ENCODE results near the genes ZC3H18, CYBA and CDH15.

DNA sequence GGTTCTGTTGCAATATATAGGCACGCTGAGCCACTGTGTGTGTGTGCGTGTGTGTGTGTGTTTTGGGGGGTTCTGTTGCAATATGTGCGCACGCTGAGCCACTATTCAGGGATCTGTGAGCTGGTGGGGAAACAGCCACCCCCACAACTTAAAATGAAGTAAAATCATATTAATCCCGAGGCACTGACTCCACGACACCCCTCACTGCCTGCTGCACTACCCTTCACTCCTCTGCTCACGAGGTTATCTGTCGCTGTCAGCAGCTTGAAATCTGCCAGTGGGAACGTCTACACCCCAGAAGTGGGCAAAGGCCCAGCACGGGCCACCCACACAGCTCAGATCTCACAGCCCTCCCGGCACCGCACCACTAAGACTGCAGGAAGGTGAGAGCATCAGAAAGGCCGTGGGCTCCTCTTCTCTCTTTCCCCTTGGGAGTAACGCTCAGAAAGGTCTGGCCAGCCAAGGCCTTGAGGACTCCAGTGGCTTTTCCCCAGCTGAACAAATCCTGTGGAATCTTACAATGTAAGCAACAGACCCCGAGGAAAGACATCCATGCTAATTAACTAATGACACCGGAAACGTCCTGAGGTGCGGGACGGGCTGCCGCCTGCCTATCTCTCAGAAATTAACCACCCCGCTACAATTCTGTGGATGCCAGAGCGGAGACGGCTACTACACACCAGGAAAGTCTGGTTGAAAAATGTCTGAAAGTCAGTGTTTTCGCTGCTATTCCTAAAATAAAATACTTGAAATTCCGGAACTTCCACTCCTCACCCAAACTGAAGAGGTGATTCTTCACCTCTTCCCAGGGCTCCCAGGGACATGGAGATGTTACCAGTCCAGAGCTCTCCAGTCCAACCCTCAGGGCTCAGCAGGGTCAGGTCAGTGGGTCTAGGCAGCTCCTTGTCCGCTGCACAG, 16.4 kb downstream of the SLC7A5 start:
- PRO-cap = no peak
- RAMPAGE, long total RNA, 4 experiments = no peak in any of the 4 experiments

- PRO-cap = bidirectional peak, plus-strand start at chr16:87853850, minus-strand start at chr16:87853707; unidirectional peak, minus-strand start at chr16:87853913
- RAMPAGE, long total RNA, 4 experiments = no peak in any of the 4 experiments
Observed at GRCh38 chr16:87853610-87854006, 15.7 kb downstream of the SLC7A5 start.

DNA sequence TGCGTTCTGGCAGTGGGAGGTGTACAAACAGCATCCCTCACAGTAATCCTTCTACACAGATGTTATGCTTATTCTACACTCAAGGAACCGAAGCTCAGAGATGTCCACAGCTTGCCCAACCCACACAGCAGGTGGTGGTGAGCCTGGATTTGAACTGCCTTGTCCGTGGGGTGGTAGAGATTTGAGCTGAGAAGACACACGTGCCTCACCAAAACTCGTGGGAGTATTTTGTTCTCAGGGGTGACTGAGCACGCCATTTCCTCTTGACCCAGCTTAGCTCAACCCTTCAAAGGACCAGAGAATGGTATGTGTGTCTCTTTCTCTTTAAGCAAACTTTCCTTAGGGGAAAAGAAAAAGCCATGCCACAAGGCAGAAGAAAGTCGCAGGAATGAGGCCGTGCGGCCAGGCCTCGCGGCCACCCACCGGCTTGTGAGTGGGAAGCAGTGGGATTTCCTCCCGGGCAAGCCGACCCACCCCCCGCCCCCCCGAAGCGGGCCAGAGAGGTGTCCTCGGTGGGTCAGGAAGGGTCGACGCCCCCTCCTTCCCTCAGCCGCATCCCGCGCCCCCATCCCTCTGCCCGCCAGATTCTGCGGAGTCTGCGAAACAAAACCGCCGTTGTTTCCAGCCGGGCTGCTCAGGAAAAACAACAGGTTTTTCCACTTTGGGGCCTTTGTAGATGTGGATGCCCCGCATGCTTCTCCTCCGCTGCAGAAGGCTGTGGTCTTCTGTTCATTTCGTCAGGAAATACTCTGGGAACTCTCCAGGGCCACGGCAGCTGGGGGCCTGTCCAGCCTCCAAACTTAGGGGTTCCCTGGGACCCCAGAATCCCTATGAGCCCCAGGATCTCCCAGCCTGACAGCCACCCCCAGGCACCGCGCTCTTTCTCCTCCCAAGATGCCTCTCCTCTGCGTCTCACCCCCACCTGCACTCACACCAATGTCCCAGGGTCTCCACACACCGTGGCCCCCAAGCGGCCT, 123.7 kb upstream of the ZNF469 start:
- PRO-cap = no peak
- RAMPAGE, long total RNA, 4 experiments = no peak in any of the 4 experiments

- PRO-cap = no peak
- RAMPAGE, long total RNA, 4 experiments = no peak in any of the 4 experiments
Observed at GRCh38 chr16:88315578-88316328, 67.0 kb upstream of the ZNF469 start.

DNA sequence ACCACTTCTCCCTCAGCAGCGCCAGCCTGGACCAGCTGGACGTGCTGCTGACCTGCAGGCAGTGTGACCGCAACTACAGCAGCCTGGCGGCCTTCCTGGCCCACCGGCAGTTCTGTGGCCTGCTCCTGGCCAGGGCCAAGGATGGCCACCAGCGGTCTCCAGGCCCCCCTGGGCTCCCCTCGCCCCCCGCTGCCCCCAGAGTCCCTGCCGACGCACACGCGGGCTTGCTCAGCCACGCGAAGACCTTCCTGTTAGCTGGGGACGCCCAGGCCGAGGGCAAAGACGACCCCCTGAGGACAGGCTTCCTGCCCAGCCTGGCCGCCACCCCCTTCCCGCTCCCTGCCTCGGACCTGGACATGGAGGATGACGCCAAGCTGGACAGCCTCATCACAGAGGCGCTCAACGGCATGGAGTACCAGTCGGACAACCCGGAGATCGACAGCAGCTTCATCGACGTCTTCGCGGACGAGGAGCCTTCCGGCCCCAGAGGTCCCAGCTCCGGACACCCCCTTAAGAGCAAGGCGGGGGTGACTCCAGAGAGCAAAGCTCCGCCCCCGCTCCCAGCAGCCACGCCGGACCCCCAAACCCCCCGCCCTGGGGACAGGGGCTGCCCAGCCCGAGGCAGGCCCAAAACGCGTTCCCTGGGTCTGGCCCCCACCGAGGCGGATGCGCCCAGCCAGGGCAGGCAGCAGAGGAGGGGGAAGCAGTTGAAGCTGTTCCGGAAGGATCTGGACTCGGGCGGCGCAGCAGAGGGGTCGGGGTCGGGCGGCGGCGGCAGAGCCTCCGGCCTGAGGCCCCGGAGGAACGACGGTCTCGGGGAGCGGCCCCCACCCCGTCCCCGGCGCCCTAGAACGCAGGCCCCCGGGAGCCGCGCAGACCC, 23.2 kb upstream of the ZFPM1 start:
- PRO-cap = no peak
- RAMPAGE, long total RNA, 4 experiments = no peak in any of the 4 experiments

DNA sequence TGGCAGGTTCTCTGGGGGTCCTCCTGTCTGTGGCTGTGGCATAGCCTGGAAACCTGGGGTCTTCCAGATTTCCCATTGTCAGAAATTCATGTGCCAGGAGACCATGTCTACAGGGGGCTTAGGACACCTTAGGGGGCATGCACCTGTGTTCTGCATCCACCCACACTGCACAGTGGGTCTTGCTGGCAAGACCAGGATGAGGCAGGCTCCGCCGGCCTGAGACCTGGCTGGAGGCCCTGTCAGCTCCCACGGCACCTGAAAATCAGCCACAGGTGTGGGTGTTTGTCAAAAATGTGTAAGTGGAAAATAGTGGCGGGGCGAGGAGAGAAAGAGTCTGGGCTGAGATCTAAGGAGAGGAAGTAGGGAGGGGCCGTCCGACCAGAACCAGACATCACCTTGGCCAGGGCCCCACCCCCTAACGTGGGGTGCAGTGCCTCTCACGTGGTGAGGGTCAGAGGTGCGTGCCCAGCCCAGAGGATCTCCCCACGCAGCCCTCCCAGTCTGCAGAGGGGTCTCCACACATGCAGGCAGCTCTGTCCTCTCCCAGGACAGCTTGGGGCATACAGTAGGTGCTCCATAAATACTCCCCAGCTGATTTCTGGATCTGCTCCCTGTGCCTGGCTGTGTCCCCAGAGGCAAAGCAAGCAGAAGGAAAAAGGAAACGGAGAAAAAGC, 16.5 kb downstream of the ZFPM1 start:
- PRO-cap = no peak
- RAMPAGE, long total RNA, 4 experiments = no peak in any of the 4 experiments

GRCh38 chr16:88474903-88475692, 22.0 kb downstream of the ZFPM1 start:
- PRO-cap = no peak
- RAMPAGE, long total RNA, 4 experiments = no peak in any of the 4 experiments

DNA sequence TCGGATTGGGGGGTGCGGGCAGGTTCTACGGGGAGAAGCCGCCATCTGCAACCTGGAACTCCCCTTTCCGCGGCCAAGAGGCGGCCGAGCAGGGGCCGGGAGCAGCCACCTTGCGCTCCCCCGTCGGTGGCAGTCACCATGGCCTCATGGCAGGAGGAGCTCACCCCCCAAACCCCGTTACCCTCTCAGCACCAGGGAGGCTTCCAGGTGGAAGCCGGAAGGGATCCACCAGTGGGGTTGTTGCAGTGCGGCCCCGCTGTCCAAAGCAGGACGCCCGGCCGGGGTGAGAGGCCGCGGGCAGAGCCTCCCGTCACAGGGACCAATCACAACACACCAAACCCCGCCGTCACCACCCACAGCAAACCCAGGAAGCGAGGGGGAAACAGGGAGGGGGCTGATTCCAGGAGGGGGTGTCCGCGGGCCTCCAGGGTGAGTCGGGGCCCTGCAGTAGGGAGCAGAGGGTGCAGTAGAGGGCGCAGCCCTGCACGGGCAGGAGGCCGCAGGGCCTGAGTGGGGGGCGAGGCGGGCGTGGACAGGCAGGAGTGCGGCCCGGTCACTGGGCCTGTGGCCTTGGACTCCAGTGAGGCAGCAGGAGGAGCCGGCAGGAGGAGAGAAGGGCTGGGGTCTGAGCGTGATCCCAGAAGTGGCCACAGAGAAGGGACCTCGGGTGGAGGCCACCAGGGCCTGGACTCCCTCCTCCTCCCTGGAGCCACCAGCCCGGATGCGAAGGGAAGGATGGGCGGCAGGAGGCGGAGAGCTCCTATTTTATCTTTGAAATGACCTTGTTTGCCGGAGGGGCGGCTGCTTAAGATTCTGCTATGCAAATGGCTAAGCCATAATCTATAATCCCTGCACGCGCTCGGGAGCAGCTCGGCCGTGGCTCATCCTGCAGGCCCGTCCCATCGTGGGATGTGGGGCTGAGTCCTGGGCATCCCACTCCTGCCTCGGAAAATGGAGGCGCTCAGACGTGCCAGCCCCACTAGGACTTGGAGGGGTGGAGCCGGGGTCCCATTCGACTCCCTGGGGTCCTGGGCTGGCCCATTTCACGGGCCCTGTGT, 41.4 kb downstream of the ZFPM1 start:
- PRO-cap = no peak
- RAMPAGE, long total RNA, 4 experiments = no peak in any of the 4 experiments

GRCh38 chr16:88534734-88535999, 35.0 kb upstream of the ZC3H18 start:
- PRO-cap = no peak
- RAMPAGE, long total RNA, 4 experiments = no peak in any of the 4 experiments

DNA sequence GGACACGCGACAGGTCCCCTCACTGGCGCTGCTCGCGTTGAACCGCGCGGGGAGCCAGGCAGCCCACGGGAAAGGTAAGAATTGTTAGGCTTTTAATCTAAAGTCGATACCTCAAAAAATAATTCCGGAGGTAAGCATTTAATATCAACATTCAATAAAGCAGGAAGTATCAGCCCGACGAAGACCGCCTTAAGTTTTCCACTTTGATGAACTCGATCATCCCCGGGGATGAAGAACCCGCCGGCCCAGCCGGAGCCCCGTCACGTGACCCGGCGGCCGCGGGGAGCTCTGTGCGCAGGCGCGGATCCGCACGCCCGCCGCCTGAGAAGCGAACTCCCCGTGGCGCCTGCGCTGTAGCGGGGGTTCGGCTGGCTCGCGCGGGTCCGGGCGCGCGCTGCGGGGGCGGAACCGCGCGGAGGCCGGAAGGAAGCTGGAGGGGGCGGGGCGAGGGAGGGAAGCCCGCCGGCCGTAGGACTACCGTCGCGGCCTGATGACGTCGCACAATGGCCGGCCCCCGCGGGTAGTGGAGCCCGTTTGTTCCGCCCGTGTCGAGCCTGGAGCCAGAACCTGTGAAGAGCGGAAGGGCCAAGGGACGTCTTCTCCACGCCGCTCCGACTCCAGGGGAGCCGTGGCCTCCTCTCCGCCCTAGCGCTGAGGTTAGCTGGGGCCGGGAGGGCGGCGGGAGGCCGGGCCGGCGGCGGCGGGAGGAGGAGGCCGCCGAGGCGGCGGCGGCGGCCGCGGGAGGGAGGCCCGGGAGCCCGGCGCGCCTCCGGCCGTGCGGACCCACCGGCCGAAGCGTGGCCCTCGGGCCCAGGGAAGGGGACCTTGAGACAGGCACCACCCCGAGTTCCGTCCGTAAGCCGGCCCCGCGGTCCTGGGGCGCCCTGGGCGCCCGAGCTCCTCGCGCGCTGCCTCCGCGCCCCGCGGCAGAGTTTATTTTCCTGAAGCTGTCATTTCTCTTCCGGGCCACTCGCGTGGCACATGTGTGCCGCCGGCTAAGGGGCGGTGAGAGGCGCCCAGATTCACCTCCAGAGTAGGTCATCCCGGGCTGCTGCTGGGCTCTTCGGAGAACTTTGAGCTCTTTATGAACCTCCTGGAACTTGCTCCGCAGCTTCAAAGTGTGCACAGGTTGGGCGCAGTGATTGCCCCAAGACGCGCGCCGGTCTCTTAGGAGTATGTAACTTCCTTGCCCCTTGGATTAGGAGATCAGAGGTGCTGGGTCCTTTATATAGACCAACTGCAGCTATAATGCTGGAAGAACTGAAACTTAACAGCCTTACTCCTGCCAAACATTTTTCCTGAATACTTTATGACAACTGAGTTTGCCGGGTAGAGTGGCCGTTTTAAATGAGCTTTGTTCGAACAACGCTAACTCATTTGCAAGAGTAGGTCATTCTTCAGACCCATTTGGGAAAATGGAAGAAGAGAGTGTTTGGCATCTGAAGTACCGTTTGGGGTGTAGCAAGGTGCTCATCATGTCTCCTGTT, at the start of gene ZC3H18:
Gene ZC3H18, plus strand, starts transcription at position 493 of the 1,487 bp plus-strand sequence.
- PRO-cap = bidirectional peak, plus-strand start at position 503 of the sequence, minus-strand start at position 330 of the sequence
- RAMPAGE, long total RNA, 4 experiments = start-site peak on the plus strand in 4 of 4 experiments, centred at positions 506 to 542 of the sequence, 17 to 185 reads per replicate

- PRO-cap = no peak
- RAMPAGE, long total RNA, 4 experiments = start-site peak on the minus strand in 4 of 4 experiments, at chr16:88651031-88651091 at its widest, 76 to 429 reads per replicate
Observed at GRCh38 chr16:88650771-88651942, at the start of gene CYBA. TSS of gene CYBA (minus strand) at chr16:88651053.

- PRO-cap = no peak
- RAMPAGE, long total RNA, 4 experiments = no peak in any of the 4 experiments
Observed at GRCh38 chr16:88658589-88659368, 4.1 kb downstream of the MVD start.

- PRO-cap = no peak
- RAMPAGE, long total RNA, 4 experiments = no peak in any of the 4 experiments
Observed at GRCh38 chr16:88659901-88660384, 2.9 kb downstream of the MVD start.

DNA sequence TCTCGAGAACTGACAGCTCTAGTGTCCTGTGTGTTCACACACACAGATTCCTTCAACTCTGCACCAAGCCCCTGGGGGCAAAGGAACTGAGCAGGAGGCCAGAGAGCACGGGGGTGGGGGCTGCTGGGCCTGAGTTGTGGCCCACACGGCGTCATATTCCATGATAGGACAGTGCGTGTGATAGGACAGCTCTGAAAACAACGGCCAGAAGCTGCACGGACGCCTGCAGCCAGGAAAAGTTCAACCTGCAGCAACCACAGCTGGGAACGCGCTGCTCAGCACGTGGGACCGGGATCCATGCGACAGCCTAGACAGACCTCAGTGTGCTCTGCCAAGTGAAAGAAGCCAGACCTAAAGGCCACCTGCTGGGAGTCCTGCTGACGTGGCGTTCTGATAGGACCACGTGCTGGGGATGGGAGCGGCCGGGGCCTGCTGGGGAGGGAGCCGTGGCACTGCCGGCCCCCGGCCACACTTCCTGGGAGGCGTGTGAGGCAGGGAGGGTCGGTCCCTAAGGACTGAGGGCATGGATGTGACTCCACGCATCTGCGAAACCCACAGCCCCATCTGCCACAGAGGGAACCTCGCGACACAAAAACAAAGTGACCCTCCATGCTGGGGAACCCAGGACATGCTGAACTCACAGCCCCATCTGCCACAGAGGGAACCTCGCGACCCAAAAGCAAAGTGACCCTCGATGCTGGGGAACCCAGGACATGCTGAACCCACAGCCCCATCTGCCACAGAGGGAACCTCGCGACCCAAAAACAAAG, 21.7 kb downstream of the CTU2 start:
- PRO-cap = no peak
- RAMPAGE, long total RNA, 4 experiments = no peak in any of the 4 experiments

DNA sequence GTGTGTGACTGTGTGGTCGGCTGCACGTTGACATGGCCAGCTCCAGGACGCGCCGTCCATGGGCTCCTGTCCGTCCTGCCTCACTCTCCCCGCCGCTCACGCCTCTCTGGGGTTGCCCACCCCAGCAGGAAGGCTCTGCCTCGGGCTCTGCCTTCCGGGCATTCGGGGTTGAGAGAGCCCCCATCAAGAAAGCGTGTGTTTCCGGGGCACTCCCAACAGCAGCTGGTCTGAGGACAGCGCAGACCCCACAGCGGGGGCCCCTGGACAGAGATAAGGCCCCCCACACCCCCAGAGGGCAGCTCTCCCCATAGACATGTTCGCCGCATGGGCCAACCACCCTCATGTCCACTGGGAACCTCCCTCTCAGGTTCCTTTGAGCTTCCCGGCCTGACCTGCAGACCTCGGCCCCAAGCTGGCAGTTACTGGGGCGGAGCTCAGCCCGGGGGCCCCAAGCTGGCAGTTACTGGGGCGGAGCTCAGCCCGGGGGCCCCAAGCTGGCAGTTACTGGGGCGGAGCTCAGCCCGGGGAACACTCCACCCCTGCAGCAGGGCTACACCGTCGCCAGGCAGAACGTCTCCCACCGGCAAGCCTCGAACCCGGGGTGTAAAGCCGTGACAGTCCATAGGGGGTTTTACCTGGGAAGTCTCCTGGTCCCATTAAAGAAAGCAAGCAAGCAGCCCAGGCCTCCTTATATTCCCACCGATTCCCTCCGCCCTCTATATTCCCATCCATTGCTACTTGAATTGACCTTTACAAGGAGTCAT, 8.5 kb upstream of the PIEZO1 start:
- PRO-cap = no peak
- RAMPAGE, long total RNA, 4 experiments = no peak in any of the 4 experiments

DNA sequence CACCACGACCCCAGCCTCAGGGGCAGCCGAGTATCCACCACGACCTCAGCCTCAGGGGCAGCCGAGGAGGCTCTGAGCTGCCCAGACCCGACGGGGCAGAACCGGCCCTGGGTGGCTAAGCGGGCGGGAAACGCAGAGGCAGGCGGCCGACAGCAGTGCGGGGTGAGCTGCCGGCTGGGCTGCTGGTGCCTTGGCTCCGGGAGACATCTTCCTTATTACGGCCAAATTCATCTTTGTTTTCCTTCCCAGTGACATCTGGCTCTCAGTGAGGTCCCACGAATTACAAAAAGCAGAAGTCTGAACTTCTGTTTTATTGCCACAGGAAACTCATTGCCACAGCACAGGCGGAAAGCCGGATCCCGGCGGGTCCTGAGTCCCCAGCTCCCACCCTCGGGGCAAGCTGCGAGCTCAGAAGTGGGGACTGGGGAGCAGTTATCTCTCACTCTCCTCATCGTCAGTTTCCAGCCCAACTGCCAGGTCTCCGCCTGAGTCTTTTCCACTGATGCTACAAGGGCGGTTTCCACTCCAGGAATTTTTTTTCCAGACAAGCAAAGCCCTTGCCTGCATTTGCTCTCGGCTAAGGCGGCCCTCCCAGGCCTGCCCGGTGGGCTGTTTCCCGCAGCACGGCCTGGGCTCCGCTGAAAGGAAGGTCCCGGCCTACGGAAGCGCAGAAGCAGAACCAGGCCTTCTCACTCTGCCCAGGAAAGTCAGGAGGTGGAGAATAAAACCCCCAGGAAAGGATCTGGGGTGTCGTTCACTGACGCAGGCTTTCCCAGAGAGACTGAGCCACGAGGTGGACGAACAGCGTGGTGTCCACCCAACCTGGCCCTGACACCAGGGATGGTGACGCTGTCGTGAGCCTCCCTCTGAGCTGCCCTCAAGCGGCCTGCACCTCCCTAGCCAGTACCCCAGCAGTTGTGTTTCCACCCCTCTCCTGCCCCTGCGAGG, 40.3 kb downstream of the CBFA2T3 start:
- PRO-cap = no peak
- RAMPAGE, long total RNA, 4 experiments = no peak in any of the 4 experiments

DNA sequence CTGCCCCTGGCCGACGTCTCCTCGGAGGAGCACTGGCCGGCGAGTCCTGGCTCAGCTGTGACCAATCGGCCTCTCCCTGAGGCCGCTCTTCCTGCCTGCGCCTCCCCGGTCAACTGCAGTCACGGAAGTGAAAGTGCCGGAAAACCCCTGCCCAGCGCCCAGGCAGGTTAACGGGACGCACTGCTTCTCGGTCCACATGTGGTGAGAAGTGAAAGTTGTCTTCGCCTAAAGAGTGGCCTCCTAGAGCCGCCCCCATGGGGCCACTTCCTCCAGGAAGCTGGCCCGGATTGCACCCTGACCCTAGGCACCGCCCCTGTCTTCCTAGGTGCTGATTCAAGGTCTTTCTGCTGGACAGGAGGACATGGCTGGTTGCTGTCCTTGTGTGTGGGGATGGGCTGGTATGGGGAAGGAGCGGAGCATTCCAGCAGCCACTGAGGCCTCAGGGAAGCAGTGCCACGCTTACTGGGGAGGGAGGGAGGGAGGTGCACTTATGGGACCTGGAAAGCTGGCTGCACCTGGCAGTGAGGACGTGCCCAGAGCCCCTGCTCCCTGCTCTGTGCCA, 5.2 kb downstream of the CBFA2T3 start:
- PRO-cap = no peak
- RAMPAGE, long total RNA, 4 experiments = no peak in any of the 4 experiments

GRCh38 chr16:88976108-88976806, 750 bp downstream of the CBFA2T3 start:
- PRO-cap = no peak
- RAMPAGE, long total RNA, 4 experiments = no peak in any of the 4 experiments

DNA sequence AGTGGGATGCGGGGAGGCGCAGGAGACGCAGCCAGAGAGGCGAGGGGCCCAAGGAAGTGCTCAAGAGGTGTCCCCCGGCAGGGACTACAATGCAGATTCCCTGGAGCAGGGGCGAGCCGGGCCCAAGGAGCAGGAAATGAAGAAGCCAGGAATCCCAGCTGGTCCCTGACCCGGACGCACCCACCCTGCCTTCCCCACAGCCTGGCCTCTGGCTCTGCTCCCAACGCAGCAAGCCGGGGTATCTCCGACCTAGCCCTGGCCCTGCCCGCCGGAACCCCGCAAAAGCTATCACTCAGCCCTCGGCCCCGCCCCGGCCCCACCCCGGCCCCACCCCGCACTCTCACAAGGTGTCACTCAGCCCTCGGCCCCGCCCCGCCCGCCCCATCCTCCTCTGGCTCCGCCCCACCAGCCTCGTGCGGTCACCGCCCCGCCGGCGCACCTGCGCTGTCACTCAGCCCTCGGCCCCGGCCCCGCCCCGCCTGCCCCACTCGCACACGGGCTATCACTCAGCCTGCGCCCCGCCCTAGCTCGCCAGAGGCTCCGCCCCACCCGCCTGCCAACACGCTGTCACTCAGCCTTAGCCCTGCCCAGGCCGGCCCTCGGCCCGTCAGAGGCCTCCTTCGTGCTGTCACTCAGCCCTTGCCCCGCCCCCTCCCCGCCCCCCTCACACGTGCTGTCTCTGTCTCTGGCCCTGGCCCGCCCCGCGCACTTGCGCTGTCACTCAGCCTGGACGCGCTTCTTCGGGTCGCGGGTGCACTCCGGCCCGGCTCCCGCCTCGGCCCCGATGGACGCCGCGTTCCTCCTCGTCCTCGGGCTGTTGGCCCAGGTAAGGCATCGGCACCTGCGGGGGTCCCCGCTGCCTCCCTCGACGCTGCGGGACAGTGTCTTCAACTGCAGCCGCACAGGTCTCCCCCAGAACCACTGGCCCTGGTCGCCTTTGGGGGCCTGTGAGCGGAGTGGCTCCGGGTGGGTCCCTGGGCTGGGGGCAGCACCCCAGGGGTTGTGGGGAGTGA, at the start of gene CDH15:
Gene CDH15, plus strand, starts transcription at position 701 of the 1,013 bp plus-strand sequence.
- PRO-cap = no peak
- RAMPAGE, long total RNA, 4 experiments = no peak in any of the 4 experiments

DNA sequence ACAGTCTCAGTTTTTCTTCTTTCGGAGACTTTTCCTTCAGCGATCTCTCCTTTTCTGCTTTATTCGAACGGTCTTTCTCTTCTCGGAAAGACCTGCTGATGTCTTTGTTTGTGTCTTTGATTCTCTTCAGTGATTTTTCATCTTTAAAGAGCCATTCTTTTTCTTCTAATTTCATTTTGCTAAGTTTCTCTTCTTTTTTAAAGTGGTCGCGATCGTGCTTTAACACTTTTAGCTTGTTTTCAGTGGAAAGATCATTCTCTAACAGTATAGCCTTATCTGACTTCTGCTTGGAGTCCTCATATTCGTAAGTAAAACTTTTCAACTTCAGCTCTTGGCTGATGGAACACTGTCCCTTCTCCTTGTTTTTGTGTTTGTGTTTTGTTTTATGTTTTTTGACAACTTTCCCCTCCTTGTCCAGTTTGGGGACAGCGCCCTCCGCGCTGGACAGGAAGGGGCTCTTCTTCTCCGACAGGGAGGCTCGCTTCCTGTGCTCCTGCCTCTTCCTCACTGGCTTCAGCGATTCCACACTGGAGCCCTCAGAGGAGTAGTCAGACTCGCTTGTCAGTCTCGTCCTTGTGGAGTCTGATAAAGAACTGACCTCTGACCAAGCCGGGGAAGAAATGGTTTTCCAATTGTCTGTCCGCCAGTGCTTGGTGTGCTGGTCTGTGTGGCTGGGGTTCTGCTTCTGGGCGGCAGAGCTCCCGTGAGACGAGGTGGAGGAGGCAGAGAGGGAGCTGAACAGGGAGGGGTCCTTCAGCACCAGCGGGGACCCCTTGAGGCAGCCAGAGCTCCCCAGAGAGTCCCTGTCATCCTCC, 67.0 kb downstream of the ZNF778 start:
- PRO-cap = no peak
- RAMPAGE, long total RNA, 4 experiments = start-site peak on the minus strand in 1 of 4 experiments, centred at positions 196 to 523 of the sequence, 22 to 84 reads per replicate